ENCODE measurements around a stretch of chr2.

GRCh38 chr2:97931114-97931580 lies 64.6 kb downstream of the TMEM131 start:
- PRO-cap, result unidirectional peak, minus-strand start at chr2:97931284

DNA sequence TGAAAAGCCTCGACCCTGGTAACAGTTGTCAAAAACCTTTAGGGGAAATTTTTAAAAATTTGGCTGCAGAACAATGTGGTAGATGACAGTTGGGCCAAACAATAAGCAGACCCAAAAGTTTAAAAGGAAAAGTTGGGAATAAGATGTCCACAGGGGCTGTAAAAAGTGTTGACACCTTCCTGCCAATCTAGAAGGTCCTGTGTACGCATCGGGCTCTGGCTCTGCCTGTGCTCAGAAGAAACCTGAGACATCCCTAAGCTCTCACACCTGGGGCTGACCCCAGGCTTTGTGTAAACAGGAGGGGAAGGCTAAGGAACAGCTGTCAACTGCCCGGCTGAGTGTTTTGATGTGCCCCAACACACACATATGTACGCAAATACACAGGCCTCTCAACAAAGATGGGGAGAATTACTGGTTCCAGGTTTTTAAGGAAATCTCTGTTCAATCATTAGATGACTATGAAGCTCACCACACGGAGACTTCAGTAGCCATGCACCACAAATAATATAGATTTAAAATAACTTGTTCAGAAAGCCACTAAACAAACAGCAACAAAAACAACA lies 59.5 kb downstream of the TMEM131 start:
- PRO-cap, result bidirectional peak, plus-strand start at position 337 of the sequence, minus-strand start at position 227 of the sequence

DNA sequence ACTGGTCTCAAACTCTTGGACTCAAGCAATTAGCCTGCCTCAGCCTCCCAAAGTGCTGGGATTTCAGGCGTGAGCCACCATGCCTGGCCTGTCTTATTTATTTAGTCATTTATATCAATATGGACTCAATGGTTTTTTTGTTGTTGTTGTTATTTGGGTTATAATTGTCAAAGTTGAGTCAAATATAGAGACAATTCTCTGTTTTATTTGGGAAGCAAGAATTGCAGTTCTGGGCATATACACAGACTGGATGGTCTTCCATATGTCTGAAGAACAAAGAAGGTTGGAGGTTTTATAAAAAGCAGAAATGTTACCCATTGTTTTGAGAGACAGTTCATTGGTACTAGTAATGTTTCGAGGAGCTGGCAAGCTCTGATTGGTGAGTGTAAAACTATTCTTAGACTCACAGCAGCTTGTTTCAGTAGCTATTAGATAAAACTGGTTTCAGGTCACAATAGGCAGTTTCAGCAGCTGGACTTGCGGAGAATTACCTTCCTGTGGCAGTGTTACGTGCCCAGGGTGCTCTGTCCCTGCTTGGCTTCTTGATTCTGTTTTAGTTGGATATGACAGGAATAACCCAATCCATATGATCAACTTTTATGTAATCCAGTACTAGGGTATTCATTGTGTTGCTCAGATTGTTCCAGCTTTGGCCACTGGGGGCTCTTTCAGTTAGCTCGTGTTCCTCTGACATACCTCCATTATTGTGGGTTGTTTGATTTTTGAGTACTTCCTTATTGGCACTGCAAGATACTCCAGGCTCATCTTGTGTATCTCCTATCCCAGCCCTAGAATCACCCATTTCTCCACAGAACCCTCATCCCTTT lies 43.0 kb downstream of the INPP4A start:
- PRO-cap, result no peak

GRCh38 chr2:98546809-98547858 lies 61.2 kb downstream of the COA5 start:
- PRO-cap, result no peak

DNA sequence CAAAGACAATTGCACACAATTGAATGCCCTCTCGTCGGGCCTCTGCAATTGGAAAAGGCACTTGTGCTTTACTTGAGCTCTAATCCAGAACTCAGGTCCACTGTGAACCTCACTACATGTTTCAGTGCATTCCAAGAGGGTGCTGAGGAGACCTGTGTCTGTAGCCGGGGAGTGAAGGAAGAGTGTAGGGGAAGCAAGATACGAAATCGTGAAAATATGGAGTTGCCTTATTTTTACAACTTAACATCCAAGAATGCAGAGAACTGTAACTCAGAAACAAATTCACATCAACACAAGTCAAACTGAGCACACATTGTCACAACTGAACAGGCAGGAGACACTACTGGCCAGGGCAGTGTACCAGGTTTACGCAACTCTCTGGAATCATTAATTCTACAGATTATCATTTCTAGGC lies 735 bp downstream of the COA5 start:
- PRO-cap, result no peak

GRCh38 chr2:98718312-98718805 lies 12.6 kb downstream of the MGAT4A start:
- PRO-cap, result no peak

- PRO-cap, result no peak
Measured at GRCh38 chr2:98749116-98749632, 18.2 kb upstream of the MGAT4A start.

- PRO-cap, result no peak
Measured at GRCh38 chr2:98835565-98836492, 100.2 kb downstream of the CRACDL start.

- PRO-cap, result no peak
Measured at GRCh38 chr2:98868891-98869827, 66.9 kb downstream of the CRACDL start.

GRCh38 chr2:98913791-98914380 lies 22.1 kb downstream of the CRACDL start:
- PRO-cap, result no peak

DNA sequence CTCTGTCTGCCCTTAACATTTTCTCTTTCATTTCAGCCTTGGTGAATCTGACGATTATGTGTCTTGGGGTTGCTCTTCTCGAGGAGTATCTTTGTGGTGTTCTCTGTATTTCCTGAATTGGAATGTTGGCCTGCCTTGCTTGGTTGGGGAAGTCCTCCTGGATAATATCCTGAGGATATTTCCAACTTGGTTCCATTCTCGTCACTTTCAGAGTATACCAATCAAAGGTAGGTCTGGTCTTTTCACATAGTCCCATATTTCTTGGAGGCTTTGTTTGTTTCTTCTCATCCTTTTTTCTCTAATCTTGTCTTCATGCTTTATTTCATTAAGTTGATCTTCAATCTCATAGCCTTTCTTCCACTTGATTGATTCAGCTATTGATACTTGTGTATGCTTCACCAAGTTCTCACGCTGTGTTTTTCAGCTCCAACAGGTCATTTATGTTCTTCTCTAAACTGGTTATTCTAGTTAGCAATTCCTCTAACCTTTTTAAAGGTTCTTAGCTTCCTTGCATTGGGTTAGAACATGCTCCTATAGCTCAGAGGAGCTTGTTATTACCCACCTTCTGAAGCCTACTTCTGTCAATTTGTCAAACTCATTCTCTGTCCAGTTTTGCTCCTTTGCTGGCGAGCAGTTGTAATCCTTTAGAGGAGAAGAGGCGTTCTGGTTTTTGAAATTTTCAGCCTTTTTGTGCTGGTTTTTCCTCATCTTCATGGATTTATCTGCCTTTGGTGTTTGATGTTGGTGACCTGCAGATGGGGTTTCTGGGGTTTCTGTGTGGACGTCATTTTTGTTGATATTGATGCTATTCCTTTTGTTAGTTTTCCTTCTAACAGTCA lies 7.3 kb upstream of the C2orf15 start:
- PRO-cap, result no peak

GRCh38 chr2:99197877-99198504 lies 17.0 kb downstream of the MRPL30 start:
- PRO-cap, result no peak

- PRO-cap, result no peak
Measured at GRCh38 chr2:99319038-99319759, 16.9 kb downstream of the TXNDC9 start.

DNA sequence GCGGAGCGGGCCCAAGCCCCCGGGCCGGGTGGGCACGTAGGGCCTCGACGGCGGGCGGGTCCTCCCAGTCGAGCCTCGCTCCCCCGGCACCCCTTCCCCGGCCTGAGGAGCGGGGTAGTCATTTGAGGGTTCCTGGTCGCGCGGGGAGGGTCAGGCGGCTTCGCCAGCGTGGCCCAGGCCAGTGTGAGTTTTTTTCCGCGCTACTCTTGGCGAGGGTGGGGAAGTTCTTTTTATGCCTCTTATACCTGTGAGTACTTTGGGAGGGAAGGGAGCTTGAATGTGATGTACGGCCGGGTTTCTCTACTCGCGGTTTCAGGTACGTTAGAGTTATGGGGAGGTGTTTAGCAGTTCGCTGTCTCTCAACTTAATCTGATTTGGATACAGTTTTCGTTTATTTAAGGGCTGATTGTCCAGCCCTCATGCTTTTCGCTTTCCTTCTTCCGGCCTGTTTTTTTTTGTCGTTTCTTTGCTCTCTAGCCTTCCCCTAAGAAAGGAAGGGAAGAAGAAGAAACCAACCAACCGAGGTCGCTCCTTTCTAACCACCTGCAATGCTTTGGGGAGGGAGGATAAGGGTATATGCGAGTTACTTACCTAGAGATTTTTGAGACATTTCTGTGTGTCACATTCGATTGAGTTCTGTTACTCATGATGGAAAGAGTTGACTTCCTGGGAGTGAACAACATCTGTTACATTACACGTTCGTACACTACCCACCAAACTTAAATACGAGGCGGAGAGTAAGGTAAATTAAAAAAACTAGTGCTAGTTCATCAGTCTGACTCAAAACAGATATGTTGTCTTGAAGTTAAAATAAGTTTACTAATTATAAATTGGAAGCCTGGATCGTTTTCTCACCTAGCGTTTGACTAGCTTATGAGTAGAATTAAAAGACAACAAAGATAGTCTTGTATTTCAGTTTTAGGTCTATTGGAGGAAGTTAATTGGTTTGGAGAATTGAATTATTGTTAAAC lies 822 bp downstream of the EIF5B start:
- PRO-cap, result unidirectional peak, minus-strand start at position 371 of the sequence

- PRO-cap, result no peak
Measured at GRCh38 chr2:99363448-99364121, 26.4 kb downstream of the EIF5B start.

GRCh38 chr2:99376257-99376759 lies 39.1 kb downstream of the EIF5B start:
- PRO-cap, result no peak

GRCh38 chr2:99400459-99401507 lies 63.6 kb downstream of the EIF5B start:
- PRO-cap, result no peak

DNA sequence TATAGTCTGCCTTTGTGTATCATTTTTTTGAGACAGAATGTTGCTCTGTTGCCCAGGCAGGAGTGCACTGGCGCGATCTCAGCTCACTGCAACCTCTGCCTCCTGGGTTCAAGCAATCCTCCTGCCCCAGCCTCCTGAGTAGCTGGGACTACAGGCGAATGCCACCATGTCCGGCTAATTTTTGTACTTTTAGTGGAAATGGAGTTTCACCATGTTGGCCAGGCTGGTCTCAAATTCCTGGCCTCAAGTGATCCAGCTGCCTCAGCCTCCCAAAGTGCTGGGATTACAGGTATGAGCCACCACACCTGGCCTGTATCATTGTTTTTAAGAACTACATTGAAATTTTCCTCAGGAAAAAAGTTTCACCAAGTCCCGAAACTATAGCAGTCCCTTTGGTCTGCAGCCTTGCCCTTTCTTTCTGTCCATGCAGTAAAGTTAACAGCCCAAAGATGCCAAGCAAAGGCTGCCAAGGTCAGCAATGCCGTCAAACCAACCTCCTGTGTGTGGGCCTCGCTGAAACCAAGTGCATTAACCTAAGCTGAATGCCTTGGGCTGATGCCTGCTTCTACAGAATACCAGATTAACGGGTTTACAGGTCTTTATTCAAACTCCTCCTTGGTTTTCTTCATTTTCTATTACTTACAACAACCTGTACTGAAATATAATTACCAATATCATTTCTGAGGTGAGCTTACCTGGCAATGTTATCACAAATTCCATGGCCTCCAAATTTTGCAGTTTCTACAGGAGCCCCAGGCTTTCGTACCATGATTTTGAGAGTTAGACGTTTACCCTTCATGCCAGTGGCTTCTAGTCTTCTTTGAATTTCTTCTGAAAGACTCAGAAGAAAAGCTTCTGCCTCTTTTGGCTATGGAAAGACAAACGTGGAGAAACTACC lies 73.1 kb downstream of the EIF5B start:
- PRO-cap, result no peak

DNA sequence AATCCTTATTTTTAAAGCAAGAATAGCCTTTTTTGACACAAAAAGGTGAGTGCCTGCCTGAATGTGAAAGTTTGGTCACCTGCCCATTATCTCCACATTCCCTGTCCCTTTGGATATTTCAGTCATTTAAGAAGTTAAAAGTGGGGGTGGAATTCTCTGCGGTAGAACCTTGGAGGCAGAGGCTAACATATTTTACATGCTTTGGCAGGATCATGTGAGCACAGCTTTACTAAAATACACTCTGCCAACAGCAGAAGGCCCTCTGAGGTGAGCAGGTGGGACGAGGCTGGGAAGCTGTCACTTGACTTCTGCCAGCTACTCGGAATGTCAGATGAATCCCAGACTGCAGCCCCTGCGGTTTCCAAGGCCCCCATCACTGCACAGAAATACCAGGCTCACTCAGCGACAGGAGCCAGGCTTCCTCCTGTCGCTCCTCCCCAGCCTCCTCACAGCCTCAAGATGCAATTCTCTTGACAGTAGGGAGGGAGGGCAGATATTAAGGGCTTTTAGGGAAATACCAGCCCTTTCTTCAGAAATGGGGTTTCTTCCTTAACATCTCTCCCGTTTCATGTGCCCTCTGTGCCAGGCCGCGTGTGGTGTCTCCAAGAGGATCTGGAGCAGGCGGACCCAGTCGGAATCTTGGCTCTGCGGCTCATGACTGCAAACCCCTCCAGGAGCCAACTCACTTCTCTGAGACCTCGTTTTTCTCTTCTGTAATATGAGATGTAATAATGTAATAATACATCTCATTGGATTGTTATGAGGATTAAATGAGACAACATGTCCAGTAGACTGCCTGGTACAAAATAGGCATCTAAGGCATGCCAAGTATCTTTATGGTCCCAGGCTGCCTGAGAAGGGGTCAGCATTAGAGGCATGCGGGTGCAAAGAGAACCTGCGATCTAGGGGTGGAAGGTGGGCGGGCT lies 221.1 kb upstream of the REV1 start:
- PRO-cap, result no peak

GRCh38 chr2:100104590-100105116 lies 37.7 kb downstream of the AFF3 start:
- PRO-cap, result bidirectional peak, plus-strand start at chr2:100105077, minus-strand start at chr2:100104854

Data from paraaortic lymph node (tissue), 1 donor.